Melanocyte of skin (primary cell): Measurements from ENCODE around the genes ERV3-1, VKORC1L1 and RABGEF1.

DNA sequence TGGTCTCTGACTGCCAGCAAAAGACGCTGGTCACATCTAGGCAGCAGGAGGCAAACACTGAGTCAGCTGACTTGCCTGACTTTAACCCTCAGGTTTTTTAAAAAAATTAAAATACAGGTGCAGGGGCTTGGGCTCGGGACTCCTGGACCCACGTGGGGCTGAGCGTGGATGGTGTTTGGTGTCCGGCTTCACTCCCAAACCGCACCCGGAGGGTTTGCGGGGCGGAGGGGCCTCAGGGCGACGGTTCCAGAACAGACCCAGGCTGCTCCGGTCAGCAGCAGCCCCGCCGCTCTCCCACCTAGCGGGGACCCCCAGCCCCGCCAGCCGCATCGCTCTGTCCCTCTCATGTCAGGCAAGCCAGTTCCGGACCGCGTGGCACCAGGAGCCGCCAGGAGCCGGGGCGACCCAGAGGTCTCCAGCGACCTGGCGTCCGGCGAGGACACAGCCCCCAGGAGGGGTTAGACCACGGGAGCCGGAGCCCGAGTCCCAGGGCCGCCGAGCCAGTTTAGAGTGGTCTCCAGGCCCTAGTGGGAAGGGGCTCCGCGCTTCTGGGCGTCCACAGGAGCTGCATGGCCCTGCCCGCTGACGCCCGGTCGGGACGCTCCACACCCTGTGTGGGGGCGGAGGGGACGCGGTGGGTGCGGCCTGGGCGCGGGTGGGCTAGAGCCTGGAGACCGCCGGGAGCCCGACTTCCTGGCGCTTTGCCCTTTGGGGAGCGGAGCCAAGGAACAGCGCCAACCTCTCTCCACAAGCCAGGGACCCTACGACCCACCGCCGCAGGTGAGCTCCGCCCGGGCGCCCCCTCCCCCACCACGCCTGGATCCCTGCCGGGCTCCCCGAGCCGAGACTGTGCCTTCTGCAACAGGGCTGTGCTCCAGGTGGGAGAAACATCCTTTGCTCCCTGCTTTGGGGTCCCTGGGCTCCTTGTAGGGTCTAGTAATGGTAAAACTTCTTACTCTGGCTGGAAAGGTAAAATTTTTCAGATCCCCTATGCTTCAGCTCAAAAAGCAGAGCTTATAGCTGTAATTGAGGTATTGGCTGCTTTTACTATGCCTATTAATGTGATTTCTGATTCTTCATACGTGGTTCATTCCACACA lies 44.4 kb downstream of the ZNF273 start:
- CAGE, long polyA plus RNA, 2 experiments: no peak in any of the 2 experiments

GRCh38 chr7:65006141-65007093 lies at the start of gene ERV3-1:
Gene ERV3-1 (minus strand): TSS chr7:65006687.
- CAGE, long polyA plus RNA, 2 experiments: no peak in any of the 2 experiments

DNA sequence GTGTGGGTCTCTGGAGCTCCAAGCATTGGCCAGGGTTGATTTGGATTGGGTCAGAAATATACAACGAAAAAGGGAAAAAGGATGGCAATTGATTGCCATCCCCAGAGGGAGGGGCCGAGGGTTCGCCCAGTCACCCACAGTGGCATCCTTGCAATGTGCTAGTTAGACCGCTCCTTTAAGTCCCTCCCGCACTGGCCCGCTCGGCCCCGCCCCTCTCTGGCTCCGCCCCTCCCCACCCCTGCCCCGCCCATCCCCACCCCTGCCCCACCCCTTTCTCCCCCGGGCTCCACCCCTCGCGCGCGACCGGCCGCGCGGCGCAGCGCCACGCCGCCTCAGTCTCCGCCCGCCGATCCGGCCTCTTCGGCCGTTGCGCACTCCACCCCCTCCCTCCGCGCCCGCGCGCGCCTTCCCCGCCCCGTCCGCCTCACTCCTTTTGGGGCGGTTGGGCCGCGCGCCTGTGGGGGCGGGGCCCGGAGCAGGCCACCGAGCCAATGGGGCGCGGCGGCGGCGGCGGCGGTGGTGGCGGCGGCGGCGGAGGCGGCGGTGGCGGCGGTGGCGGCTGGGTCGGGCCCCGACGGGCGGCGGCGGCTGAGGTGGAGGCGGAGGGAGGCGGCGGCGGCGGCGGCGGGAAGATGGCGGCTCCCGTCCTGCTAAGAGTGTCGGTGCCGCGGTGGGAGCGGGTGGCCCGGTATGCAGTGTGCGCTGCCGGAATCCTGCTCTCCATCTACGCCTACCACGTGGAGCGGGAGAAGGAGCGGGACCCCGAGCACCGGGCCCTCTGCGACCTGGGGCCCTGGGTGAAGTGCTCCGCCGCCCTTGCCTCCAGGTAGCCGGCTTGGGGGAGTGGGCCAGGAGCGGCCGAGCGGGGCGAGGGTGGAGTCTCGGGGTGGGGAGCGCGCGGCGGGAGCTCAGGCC lies at the start of gene VKORC1L1:
Gene VKORC1L1 (plus strand): TSS at position 335 of the 915 bp plus-strand sequence.
- CAGE, long polyA plus RNA, 2 experiments: no peak in any of the 2 experiments

DNA sequence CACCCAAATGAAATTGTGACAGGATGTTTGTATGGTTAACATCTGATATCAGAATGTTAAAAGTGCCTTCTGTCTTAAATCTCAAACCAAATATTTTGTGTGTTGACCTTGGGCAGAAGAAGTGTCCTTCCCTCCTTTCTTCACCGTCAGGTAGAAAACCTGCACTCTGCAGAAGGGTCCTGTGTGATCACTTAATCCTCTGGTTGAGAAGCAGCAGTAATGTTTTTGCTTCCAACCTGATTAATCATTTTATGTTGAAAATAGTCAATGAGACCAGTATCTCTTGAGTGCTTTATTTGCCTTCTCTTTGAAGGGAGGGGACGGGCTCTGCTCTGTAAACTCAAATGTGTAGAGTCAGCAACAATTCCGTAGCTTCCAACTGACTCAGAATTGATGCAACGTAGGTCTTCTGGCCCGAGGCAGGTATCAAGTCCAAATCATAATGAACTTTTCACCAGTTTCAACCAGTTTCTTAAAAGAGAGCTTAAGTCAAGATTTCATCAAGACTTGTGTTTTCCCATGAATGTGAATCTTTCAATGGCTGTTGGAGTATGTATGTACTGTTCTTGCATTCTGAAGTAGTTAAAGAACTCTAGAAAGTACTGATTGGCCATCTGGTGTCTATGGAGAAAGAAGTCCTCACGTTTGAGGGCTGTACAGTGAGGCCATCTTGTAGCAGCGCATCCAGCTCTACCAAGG lies 26.3 kb downstream of the GUSB start:
- CAGE, long polyA plus RNA, 2 experiments: no peak in any of the 2 experiments

DNA sequence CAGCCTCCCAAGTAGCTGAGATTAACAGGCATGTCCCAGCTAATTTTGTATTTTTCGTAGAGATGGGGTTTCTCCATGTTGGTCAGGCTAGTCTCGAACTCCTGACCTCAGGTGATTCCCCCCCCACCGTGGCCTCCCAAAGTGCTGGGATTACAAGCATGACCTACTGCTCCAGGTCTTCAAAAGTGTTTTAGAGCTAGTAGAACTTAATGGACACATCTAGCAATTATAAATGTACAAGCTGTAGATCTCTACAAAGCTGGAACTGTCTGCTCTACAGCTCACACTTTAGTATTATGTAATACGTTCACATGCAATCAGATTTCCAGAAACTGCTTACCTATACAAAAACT lies 39.4 kb upstream of the ASL start:
- CAGE, long polyA plus RNA, 2 experiments: no peak in any of the 2 experiments

- CAGE, long polyA plus RNA, 2 experiments: no peak in any of the 2 experiments
These were observed 19.5 kb upstream of the CRCP start for GRCh38 chr7:66095171-66095554.

DNA sequence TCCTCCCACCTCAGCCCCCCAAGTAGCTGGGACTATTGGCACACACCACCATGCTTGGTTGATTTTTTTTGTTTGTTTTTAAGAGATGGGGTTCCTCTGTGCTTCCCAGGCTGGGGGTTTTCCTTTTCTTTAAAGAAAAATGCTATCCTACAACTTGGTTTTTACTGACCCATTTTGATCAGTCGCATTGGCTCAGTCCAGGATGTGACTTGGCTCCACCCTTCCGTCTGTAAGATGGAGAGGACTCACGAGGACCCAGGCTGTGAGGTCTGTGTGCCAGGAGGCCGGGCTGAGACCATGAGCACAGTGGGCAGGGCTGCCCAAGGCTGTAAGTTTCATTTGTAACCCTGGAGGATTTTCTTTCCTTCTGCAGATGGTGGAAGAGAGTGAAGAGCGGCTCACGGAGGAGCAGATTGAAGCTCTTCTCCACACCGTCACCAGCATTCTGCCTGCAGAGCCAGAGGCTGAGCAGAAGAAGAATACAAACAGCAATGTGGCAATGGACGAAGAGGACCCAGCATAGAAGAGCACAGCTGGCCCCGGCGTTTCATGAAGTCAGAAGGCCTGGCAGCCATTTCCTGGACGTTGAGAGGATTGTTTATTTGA lies 37.3 kb downstream of the CRCP start:
- CAGE, long polyA plus RNA, 2 experiments: no peak in any of the 2 experiments

GRCh38 chr7:66184423-66184909 lies 20.7 kb upstream of the TPST1 start:
- CAGE, long polyA plus RNA, 2 experiments: no peak in any of the 2 experiments

DNA sequence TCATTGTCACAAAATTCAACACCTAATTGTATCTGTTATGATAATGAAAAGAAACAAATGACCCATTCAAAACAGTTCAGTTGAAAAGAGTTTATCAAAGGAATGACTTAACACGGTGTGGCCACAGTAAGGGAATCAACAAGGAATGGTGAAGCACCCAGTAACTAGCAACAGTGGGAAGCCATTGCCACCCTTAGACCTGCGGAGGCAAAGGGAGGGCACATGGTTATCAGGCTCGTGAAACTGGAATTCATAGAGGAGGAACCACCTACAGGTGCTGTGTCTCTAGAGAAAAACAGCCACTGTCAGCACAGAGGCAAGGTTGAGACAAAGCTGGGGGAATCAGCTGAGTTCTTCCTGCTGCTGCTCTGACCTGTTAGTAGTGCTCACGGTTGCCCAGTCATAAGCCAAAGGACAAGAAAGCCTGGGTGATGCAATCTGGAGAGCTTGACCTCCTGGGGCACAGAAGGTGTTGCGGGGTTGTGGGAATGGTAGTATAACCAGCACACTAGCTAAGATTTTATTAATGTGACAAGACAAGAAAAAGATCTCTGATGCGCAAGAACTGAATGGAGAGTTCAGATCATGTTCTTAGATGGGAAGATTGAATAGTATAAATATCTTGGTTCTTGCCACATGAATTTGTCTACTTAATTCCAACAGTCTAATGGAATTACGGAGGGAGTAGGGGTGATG lies 110.1 kb downstream of the TPST1 start:
- CAGE, long polyA plus RNA, 2 experiments: no peak in any of the 2 experiments

DNA sequence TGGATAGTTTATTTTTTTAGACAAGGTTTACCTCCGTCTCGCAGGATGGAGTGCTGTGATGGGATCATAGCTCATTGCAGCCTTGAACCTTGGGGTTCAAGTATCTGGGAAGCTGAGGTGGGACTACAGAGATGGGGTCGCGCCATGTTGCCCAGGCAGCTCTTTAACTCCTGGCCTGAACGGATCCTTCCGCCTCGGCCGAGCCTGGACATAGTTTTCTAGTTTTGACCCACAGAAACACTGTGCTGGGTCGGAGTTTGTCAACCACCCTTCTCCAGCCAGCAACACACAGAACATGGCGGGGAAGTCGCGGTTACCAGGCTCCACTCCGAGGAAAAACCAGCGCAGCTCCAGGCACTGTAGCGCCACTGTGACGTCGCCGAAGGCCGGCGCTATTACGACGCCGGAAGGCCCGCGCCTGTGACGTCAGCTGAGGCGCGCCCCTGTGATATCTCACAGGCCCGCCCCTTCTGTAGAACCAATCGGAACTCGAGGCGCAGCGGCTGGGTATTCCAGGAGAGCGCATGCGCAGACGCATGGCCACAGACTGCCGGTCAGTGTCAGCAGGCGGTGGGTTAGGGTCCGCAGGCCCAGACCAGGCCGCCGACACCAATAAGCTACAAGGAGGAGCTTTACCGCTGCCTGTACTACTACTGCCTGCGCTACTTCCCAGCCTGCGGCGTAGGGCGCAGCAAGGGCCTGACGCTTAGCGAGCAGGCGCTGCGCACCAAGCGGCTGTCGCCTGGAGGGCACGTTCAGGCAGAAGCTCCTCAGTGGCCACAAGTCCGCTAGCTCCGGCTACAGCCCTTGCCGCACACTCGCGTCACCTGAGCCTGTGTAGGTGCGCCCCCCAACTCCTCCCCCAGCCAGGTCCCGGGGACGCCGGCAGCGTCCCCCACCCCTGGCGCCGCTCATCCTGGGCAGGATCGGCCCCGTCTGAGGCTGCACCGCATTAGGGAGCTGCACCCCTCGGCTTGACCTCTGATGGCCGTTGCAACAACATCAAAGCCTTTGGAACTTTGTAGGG lies 135.2 kb upstream of the KCTD7 start:
- CAGE, long polyA plus RNA, 2 experiments: no peak in any of the 2 experiments

DNA sequence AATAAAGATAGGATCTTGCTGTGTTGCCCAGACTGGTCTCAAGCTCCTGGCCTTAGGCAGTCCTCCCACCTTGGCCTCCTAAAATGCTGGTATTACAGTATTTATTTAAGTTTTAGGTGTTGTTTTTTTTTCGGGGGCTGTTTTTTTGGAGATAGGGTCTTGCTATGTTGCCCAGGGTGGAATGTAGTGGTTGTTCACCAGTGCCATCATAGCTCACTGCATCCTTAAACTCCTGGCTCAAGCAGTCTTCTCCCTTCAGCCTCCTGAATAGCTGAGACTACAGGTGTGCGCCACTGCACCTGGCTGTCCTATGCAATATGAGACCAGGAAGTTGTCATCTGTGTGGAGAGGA lies 5.5 kb downstream of the KCTD7 start:
- CAGE, long polyA plus RNA, 2 experiments: no peak in any of the 2 experiments

GRCh38 chr7:66640768-66641398 lies 12.2 kb downstream of the KCTD7 start:
- CAGE, long polyA plus RNA, 2 experiments: no peak in any of the 2 experiments

DNA sequence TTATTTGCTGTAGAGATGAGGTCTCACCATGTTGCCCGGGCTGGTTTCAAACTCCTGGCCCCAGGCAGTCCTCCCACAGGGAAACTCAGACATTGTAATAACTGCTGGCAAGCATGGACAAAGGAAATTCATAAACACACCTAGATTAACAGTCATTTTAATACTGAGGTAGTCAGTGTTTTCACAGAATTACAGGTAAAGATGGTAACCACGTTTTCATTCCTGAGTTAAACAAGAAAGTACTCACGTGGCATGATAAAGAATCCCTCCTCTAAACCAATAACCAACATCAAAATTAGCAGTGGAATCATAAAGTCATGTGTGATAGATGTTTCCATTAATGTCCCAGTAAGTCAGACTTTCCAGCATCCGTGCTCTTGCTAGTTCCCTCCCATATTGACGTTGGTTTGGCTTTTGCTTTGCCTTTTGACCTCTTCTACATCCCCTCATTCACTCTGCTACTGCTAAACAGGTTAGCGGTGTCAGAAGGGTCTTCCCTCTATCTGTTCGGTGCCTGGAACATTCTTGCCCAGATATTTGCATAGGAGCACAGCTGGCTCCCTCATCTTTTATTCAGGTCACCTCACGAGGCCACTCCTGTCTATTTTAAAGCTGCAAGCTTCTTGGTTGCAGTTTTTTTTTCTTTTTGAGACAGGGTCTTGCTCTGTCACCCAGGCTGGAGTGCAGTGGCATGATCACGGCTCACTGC lies 50.2 kb downstream of the KCTD7 start:
- CAGE, long polyA plus RNA, 2 experiments: no peak in any of the 2 experiments

DNA sequence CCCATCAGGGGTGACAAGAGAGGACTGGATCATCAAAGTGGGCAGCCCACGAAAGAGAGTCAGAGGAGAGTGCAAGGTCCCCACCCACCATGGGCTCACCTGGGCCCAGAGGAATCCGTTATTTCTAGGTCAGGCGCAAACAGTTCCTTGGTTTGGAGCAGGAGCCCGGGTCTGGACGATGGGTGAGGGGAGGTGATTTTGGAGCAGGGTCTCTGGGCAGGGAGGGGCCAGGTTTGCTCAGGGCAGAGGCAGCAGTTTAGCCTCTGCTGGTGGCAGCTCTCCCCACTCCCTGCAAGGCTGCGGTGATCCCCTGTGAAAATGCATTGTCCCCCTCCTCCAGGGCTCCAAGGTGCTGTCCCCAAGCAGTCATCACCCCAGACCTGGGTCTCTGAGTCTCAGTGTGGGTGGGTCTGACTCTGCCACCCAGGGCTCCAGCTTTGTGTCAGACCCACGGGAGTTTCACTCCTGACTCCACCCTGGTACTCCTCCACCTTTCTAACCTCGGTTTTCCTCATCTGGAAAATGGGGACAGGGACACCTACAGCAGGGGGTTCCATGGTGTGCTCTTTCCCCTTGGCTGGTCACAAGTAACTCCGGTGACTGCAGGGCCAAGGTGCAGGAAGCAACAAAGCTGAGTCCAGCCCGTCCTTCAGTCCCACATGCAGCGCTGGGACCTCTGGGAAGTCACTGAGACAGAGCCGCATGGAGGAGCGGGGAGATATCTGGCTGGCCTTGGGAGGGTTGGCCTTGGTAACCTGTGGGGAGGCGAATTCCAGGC lies 42.0 kb upstream of the RABGEF1 start:
- CAGE, long polyA plus RNA, 2 experiments: no peak in any of the 2 experiments

DNA sequence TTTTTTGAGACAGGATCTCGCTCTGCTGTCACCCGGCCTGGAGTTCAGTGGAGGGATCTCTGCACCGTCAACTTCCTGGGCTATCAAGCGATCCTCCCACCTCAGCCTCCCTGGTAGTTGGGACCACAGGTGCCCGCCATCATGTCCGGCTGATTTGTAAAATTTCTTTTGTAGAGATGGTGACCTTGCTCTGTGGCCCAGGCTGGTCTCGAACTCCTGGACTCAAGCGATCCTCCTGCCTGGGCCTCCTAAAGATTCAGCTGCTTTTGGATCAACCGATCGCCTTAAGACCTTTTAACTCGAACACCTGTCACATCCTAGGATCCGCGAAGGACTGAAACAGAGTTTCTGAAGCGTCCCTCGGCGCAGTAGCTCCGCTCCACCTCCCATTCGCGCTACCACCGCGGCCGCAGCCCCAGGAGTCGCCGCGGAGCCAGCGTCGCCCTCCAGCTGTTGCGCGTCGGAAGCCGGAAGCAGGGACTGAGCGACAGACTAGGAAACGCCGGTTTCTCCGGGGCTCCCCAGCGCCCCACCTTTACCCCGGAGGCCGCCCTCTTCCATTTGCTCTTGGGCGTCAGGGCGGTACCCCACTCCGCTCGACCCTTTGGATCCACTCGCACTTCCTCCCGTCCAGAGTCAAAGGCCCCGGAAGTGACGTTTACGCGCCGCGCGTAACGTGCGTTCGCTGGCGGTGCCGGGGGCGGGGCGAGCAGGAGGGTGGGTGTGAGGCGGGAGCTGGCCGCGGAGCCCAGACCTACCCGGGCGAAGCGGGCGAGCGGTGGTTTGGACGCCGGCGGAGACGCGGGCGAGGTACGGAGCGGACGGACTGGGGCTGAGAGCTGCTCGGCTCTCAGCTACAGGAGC lies at the start of gene RABGEF1:
Gene RABGEF1 (plus strand): TSS at position 751 of the 864 bp plus-strand sequence.
- CAGE, long polyA plus RNA, 2 experiments: start-site peak on the minus strand in 2 of 2 experiments, centred at positions 617 to 622 of the sequence, 107 to 774 reads per replicate

DNA sequence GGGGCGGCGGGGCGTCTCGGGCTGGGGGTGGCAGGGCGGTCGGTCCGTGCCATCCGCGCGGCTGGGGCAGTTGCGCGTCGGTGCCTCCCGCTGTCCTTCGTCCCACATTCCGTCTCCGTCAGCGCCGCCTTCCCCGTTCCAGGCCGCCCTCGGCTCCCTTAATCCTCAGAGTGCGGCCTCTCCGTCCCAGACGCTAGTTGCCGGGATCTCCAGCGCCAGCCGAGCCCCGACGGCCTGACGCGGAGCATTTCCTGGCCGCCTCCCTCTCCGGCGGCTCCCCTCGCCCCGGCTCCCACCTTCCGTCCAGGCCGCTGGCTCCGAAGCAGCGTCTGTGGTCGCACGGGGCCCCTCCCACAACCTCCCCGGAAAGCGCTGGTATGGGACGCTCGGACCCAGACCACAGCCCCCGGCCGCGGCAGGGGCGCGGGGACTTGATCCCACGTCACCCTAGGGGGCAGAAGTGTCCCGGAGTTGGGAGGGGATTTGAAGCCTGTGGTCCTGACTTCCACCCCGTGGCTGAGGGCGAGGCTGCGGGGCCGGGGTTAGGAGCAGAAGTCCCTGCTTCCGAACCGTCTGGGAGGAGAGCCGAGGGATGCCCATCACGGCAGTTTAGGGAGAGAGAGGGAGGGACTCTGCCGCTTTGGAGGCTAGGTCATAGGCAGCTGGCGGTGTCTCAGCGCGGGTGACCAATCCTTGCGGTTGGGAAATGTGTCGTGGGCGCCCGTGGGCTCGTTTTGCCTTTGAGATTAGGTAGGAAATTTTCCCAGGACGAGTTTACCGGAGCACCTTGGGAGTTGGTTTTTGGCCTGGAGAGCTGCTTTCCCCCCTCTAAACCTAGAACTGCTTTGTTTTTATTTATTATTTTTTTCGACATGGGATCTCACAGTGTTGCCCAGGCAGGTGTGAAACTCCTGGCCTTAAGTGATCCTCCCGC lies 581 bp downstream of the RABGEF1 start:
- CAGE, long polyA plus RNA, 2 experiments: no peak in any of the 2 experiments

DNA sequence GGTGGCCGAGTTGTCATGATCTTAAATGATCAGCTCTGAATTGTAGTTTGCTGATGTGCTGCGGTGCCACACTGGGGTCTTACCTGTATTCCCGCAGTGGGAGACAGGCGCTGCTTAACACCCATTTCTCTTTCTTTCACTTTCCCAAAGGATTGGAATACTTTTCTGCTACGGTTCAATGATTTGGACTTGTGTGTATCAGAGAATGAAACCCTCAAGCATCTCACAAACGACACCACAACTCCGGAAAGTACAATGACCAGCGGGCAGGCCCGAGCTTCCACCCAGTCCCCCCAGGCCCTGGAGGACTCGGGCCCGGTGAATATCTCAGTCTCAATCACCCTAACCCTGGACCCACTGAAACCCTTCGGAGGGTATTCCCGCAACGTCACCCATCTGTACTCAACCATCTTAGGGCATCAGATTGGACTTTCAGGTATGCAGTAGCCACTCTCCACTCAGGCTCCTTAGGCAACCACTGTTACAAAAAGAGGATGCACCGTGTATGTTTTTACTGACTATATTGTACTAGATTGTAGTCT lies 23.9 kb downstream of the TMEM248 start:
- CAGE, long polyA plus RNA, 2 experiments: no peak in any of the 2 experiments

DNA sequence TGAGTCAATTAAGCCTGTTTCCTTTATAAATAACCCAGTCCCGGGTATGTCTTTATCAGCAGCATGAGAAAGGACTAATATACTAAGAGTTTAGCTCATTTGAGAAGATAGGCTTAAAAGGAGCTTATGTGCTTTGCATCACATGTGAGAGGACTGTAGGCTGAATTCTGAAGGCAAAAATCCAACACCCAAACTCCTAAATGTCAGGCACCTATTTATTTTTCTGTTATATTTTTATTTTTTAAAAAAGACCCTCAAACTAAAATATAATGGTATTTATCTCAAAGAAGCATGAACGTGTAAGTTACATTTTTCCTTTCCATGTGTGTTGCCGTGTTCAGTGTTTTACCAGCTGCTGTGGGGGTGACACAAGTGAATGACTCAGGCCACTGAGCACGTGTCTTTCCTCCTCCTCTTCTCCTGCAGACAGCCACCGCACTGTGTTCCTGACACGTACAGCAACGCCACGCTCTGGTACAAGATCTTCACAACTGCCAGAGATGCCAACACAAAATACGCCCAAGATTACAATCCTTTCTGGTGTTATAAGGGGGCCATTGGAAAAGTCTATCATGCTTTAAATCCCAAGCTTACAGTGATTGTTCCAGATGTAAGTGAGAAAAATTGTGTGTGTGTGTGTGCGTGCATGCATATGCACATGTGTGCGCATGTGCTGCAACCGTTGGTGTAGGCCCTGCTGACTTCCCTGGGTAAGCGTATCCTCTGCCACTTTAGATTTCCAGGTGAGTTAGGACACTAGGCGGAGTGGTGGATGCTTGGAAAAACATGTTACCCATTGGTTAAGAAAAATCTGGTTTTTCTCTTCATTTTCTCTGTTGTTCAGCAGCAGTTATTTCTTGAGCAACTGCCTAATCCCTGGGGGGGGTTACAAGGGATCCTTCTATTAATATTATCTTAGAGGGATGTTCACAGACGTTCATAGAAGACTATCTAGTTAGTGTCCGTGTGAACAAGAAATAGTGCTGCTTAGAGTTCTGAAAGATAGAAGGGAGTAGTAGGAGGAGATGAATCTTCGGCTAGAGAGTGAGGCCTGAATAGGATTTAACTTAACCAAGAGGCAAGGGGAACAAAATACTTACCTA lies 29.9 kb downstream of the TMEM248 start:
- CAGE, long polyA plus RNA, 2 experiments: no peak in any of the 2 experiments

- CAGE, long polyA plus RNA, 2 experiments: no peak in any of the 2 experiments
These were observed 35.8 kb downstream of the SBDS start for GRCh38 chr7:66959416-66960100.

- CAGE, long polyA plus RNA, 2 experiments: no peak in any of the 2 experiments
These were observed 20.4 kb downstream of the SBDS start for GRCh38 chr7:66974992-66975436.